Left ventricle myocardium (tissue), 1 donor: ENCODE results near the genes AIP and GSTP1.

GRCh38 chr11:66844852-66845759 lies 1.9 kb downstream of the RCE1 start:
- PRO-cap: no peak

- PRO-cap: no peak
These were observed 11.6 kb downstream of the LRFN4 start for GRCh38 chr11:66868275-66869077.

DNA sequence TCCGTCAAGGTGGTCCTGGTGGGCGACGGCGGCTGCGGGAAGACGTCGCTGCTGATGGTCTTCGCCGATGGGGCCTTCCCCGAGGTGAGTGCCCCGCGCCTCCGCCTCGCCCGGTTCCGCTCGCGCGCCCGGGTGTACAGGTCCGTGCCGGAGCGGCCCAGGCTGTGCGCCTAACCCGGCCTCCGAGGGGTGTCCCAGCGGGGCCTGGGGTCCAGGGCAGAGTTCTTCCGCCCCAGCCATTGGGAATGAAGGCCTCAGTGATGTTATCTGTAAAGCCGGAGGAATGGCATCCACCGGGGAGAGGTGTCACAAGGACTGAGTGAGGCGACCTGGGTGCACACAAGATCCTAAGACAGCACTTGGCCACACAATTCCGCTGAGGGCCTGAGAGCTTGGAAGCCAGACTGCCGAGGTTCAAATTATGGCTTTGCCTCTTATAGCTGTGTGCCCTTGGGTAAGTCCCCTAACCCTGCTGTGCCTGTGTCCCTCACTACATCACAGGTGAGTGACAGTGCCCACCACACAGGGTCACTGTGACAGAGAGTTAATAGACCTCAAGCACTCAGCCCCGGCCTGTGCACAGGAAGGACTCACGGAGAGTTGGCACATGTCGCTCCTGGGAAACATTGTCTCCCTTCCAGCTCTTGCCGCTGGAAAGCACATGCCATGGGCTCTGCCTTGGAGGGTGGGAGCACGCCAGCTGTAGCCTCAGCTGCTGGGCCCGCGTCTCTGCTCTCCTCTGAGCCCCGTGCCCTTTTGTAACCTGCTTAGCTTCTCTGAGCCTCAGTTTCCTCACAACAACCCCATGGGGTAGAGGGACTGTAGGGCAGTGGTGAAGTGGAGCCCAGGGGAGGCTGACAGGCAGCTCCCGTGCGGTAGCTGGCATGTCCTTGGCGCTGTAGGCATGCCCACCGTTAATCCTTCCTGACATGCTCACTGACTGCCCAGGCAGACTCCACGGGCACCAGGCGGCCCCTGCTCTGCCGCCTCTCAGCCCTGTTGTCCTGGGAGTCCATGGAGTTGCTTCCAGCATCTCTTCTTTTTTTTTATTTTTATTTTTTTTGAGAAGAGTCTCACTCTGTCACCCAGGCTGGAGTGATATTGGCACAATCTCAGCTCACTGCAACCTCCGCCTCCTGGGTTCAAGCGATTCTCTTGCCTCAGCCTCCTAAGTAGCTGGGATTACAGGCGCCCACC lies 702 bp downstream of the RHOD start:
- PRO-cap: no peak

GRCh38 chr11:67262583-67263225 lies 3.6 kb upstream of the GRK2 start:
- PRO-cap: no peak

DNA sequence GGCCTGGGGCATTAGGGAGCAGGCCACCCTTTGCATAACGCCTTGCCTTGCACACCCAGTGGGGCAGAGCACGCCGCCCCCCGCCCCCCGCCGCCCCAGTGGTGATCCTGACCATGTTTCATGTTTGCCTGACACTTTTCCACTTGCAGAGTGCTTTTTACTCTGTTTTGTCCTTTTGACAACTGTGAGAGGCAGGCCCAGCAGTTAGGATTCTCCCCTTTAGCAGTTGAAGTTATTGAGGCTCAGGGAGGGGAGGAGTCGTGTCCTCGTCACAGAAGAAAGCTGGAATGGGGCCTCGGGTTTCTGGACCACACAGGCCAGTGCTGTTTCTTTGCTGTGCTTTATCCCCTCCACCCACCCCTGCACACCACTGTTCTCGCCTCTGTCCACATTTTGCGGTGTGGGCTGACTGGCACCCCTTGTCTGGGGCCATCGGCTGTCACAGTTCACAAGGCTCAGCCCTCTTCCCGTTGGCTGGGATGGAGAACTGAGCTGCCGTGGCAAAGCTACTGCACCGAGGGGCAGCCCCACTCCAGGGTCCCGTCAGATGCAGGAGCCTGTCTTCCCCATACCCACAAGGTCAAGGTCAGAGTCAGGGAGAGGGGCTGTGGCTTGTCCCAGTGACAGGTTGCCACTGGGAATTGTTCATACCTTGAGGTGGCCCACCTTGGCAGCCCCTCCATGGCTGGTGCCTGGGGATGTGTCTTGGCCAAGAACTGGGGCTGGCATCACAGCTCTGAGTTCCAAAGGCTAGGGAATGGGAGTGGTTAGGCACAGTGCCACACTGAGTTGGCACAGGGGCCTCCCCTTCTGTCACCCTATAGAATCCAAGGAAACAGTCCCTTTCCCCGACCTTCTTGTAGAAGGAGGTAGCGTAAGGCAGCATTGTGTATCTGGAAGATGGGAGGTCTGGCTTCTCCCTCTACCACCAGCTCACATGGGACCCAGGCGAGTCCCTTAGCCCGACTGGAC lies 3.1 kb downstream of the GRK2 start:
- PRO-cap: no peak

GRCh38 chr11:67272458-67272881 lies 6.2 kb downstream of the GRK2 start:
- PRO-cap: no peak

GRCh38 chr11:67290858-67291421 lies 1.8 kb downstream of the ANKRD13D start:
- PRO-cap: no peak

DNA sequence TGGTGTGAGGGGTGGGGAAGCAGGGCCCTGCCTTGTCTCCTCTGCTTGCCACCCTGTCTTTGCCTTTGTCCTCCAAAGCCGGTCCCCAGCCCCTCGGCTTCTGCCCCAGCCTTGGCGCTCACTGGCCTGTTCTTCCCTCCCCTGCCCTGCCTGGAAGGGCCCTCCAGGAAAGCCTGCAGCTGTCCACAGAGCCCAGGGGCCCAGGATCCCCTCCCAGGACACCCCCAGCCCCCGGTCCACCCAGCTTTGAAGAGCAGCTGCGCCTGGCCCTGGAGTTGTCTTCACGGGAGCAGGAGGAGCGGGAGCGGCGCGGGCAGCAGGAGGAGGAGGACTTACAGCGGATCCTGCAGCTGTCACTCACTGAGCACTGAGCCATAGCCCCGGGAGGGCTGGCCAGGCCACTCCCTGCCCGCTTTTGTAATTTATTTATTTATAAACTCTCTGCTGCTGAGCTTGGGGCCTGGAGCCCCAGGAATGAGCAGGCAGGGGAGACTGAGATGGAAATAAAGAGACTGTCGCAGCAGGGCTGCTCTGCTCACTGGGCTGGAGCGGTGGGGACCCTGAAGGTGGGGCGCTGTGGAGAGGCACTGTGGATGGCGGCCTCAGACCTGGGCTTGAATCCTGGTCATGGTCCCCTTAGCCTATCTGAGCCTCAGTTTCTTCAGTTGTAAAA lies 1.2 kb upstream of the SSH3 start:
- PRO-cap: unidirectional peak, plus-strand start at position 450 of the sequence

DNA sequence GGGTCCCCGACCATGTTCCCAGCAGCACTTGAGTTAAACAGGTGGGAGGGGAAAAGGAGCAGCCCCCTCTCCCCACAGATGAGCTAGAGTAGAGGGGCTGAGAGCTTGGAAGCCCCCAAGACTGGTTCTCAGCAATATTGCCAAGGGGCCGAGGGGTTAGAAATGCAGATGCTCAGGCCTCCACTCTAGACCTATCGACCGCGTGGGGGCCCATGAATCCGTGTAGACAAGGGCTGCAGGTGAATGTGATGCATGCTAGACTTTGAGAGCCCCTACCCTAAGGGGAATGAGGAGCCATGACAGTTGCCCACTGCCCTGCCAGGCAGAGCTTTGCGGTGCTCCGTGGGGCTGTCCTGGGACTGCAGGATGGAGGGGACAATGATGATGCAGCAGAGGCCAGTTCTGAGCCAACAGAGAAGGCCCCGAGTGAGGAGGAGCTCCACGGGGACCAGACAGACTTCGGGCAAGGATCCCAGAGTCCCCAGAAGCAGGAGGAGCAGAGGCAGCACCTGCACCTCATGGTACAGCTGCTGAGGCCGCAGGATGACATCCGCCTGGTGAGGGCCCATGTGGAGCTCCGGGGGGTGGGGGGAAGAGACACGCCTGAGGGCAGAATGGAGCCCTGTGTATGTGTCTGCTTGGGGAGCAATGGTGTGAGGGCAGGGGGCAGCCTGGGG lies 1.3 kb downstream of the SSH3 start:
- PRO-cap: no peak

DNA sequence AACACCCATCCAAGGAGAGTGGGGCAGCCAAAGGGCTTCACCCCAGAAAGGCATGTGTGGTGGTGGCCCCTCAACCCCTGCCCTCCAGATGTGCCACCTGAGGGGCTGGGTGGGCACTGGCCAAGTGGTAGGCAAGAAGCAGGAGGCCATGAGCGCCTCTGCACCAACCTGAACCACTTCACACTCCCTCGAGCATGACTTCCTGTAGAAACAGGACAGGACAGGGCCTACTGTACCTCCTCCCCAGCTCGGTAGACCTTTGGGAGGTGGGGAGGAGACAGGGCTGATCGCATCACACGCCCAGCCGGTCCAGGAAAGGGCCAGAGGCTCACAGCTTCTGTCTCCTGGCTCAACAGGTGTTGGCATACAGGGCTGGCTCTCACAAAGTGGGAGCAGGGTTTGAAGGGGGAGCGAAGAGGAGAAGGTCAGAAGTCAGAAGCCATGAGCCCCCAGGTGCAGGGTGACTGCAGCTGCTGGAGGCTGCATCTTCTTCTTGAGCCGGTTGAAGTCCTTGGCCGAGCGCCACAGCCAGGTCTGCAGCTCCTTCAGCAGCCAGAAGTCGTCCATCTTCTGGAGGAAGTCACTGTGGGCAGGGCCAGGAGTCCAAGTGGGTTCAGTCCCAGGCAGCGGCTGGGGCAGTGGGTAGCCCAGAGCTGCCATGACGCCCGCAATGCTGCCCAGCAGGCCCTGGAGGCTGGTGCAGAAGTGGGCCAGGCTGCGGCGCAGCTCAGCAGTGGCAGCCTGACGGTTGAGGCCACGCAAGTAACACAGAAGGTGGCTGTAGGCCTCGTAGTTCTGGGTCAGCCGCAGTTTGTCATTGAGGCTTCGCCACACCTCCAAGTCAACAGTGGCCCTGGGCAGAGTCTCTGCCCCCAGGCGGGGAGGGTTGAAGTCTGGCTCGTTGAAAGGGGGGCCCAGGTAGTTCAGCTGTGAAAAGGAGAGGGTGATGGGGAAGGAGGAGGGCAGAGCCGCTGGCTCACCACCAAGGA lies 8.4 kb downstream of the CLCF1 start:
- PRO-cap: no peak

DNA sequence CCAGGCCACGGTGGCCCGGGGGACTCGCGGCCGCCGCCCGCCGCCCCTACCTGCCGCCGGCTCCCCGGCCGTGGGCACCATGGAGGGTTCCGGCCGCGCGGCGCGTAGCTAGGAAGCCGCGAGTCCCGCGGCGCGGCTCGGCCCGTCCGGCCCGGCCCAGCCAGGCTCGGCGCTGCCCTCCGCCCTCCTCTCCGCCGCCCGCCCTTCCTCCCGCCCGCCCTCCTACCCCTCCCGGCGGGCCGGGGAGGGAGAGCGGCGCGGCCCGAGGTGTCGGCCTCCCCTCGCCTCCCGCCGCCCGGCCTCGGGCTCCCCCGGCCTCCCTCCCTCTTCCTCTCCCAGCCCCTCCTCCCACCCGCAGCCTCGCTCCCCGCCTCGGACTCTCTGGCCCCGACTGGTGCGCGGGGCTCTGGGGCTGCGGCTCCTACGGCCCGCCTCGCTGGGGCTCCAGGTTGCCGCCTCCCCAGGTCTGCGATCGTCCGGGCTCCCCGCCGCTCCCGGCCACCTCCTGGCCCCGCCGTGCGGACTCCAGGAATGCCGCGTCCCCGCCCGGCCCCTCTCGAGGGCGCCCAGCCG lies 496 bp downstream of the CLCF1 start:
- PRO-cap: bidirectional peak, plus-strand start at position 390 of the sequence, minus-strand start at position 174 of the sequence

- PRO-cap: no peak
These were observed 4.4 kb downstream of the RAD9A start for GRCh38 chr11:67395952-67396805.

DNA sequence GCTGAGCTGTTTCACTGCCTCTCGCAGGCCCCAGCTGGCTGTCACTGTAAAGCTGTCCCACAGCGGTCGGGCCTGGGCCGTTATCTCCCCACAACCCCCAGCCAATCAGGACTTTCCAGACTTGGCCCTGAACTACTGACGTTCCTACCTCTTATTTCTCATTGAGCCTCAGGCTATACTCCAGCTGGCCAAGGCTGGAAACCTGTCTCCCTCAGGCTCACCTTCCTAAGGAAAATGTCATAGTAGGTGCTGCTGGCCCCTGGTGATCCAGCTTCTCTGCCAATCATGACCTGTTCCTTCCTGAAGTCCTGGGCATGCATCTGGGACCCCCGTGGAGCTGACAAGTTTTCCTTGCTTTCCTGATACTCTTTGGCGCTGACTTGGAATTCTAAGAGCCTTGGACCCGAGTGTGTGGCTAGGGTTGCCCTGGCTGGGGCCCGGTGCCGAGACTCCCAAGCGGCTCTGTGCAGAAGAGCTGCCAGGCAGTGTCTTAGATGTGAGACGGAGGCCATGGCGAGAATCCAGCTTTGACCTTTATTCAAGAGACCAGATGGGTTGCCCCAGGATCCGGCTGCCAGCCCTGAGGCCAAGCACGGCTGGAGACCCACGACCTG lies 3.9 kb downstream of the PPP1CA start:
- PRO-cap: unidirectional peak, minus-strand start at position 46 of the sequence

- PRO-cap: no peak
These were observed 770 bp downstream of the TBC1D10C start for GRCh38 chr11:67404537-67405169.

- PRO-cap: no peak
These were observed 3.3 kb downstream of the TBC1D10C start for GRCh38 chr11:67407055-67407647.

GRCh38 chr11:67436384-67436920 lies 1.0 kb downstream of the PTPRCAP start:
- PRO-cap: no peak

- PRO-cap: unidirectional peak, plus-strand start at chr11:67464139
These were observed 5.1 kb downstream of the TMEM134 start for GRCh38 chr11:67463815-67464569.

DNA sequence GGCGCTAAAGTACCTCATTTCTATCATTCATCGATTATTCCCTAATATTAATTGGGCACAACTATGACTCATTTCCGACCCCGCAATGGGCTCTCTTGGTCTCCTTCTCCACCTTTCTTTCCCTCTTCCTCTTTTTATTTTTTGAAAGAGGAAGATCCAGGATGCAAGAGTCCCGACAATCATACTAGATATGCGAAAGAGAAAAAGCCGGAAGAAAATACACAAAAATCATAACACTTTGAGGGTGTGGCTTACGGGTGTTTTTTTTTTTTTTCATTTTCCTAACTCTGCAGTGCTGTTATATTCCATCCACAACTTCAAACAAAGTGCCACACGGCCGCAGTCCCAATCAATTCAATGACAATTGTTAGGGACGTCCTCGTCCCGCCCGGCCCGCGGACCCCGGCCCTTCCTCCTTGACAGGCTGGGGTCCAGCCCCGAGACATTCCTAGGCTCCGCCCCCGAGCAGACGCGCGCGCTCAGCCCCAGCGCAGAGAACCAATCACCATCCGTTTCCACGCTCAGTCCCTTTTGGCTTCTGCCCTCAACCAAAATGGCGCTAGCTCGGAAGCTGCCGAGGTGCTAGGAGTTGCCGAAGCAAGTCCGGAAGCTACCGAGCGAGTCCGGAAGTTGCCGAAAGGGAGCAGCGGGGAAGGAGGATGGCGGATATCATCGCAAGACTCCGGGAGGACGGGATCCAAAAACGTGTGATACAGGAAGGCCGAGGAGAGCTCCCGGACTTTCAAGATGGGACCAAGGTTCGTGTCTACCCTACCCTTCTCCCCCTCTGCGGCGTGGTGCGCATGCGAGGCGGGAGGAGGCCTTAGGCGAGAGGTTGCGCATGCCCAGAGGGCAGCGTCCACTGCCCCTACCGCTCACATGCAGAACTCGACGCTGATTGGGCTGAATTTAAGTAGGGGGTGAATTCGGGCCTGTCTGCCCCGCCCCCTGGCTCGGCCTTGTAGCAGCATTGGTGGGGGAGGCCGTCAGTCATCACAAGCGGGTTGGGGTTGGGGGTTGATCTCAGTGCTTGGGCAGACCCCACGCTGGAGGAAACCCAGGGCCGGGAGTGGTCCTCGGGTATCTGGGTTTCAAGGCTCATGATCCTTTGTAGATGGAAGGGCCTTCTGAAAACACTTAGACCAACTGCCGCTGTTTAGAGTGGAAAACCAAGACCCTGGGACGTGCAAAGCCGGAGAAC lies at the start of gene AIP:
TSS of gene AIP (plus strand) at position 527 of the 1,201 bp plus-strand sequence.
- PRO-cap: bidirectional peak, plus-strand start at position 636 of the sequence, minus-strand start at position 418 of the sequence; bidirectional peak, plus-strand start at position 850 of the sequence, minus-strand start at position 773 of the sequence

GRCh38 chr11:67500602-67500826 lies 4.6 kb downstream of the PITPNM1 start:
- PRO-cap: no peak

- PRO-cap: bidirectional peak, plus-strand start at chr11:67583815, minus-strand start at chr11:67583570
These were observed at the start of gene GSTP1 for GRCh38 chr11:67583324-67583946. Gene GSTP1 (plus strand): TSS chr11:67583812.